M059J (cell line): Measurements from ENCODE around the genes PRDM12 and EXOSC2.

- RAMPAGE, long total RNA: no peak
These were observed 53.4 kb downstream of the USP20 start for GRCh38 chr9:129888333-129889466.

DNA sequence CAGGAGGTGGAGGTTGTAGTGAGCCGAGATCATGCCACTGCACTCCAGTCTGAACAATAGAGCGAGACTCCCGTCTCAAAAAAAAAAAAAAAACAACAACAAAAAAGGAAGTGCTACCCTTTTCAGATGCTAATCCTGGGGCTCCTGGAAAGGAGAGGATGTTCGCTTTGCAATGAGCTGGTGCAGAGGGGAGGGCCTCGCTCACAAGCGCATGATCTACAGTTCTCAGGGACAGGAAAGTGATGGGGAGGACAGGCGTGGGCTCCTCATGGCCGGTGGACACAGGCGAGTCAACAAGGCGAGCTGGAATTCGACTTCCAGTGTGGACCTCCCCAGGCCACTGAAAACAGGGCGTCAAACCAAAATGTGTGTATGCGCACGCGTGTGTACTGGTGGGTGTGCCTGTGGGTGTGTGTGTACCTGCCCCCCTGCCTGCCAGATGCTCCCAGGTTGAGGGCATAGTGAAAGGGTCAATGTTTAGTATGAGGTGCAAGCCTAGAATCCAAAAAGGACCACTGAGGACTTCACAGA is 54.3 kb downstream of the USP20 start:
- RAMPAGE, long total RNA: no peak

- RAMPAGE, long total RNA: no peak
These were observed 91.8 kb downstream of the FNBP1 start for GRCh38 chr9:129951080-129951626.

GRCh38 chr9:129981608-129982015 is 61.4 kb downstream of the FNBP1 start:
- RAMPAGE, long total RNA: no peak

- RAMPAGE, long total RNA: no peak
These were observed 18.5 kb downstream of the FNBP1 start for GRCh38 chr9:130024449-130024975.

DNA sequence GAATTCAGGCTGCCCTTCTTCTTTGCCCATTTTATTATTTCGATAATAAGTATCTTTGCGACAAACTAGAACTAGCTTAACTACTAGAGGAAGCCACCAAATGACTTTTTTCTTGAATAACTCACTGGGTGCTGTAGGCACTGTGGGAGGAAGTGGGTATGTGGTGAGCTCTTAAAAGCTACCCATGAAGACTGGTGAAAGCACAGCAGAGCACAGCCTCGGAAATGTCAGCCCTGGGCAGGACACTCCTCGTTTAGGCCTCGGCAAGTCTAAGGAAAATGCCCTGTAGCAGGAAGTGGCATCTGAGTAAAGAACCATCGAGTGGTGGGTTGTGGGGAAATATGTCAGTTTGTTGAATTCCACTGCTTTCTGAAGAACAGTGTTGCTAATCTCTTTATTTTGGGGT is 44.0 kb upstream of the NCS1 start:
- RAMPAGE, long total RNA: no peak

DNA sequence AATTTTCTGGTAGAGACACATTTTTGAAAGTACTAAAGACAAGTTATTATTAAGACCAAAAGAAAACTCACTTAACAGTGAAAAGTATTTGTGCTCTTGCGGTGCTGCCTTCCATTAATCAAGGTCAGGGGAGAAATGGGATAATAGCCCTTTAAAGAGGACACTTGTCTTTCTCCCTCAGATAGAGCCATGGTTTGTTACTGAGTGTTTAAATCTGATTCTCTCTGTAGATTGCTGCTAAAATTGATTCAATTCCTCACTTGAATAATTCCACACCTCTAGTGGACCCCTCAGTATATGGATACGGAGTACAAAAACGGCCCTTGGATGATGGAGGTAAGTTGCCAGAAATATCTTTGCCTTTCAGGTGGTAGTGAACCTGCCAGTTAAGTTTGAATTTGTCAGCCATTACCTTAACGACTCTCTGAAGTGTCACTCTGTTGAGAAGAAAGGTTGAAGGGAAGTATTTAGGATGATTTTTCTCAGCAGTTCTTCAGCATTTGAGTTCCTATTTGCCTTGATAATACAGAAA is 15.9 kb downstream of the FUBP3 start:
- RAMPAGE, long total RNA: no peak

- RAMPAGE, long total RNA: no peak
These were observed 38.3 kb downstream of the FUBP3 start for GRCh38 chr9:130617704-130618140.

DNA sequence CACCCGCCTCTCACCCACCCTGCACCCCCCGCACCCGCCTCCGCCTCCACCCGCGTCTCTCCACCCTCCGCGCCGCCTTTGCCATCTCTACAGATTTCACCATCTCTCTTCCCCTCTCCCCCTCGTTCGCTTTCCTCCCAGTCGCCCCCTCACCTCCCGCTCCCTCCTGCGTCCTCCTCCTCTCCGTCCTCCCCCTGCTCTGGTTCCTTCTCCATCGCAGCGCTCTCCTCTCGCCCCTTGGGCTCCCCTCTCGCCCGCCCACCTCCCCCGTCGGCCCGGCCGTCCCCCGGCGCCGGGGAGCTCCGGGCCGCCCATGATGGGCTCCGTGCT is at the start of gene PRDM12:
Gene PRDM12 (plus strand): TSS at position 254 of the 330 bp plus-strand sequence.
- RAMPAGE, long total RNA: no peak

DNA sequence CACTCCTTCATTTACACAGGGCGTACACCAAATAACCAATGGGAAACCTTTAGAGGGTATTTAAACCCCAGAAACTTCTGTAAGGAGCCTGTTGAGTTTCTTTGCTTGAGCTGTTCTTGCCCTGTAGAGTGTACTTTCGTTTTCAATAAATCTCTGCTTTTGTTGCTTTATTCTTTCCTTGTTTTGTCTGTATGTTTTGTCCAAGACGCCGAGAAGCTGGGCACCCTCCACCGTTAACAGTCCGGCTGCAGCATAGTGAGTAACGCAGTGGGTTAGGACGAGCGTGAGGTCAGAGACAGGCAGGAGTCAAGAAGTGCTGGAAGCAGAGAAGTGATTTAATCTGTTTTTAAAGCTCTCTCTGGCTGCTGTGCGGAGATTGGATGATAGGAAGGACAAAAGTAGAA is 3.4 kb upstream of the EXOSC2 start:
- RAMPAGE, long total RNA: no peak

GRCh38 chr9:130693205-130694200 is at the start of gene EXOSC2:
EXOSC2 (plus strand) TSS chr9:130693780.
- RAMPAGE, long total RNA: no peak

DNA sequence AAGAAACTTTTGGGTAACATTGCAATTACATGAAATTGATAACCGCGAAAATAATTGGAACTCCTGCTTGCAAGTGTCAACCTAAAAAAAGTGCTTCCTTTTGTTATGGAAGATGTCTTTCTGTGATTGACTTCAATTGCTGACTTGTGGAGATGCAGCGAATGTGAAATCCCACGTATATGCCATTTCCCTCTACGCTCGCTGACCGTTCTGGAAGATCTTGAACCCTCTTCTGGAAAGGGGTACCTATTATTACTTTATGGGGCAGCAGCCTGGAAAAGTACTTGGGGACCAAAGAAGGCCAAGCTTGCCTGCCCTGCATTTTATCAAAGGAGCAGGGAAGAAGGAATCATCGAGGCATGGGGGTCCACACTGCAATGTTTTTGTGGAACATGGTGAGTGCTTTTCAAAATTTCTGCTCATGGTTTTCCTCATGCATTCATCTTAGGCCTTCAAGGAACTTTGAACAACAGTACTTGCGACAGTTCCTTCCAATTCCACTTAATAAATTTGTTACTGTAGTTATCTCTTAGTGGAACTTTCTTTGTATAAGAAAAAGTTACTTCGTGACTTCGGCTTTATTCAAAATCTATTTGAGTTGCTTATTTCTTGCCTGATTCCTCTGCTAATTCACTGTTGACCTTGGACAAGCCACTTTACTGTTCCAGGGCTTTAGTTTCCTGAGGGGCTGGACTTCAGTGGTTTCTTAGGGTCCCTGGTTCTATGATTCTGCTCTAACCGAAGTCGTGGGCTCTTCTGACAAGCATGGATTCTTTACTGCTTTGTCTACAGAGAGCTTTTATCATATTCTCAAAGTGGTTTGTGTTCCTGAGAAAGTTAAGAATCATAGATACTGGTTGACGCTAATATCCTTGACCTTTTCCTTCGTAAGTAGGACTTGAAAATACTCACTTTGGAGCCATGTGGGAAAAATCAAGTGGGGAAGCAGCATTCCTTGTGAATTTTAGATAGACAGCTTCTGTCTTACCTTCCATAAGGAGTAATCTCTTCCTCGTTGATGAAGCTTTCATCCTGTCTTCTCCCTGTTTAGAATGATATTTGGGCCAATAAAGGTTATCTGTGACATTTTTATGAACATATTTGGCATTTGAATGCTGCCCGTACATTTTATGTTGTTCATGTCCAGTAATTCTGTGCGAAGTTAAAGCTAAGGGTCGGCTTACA is 20.9 kb downstream of the EXOSC2 start:
- RAMPAGE, long total RNA: no peak

DNA sequence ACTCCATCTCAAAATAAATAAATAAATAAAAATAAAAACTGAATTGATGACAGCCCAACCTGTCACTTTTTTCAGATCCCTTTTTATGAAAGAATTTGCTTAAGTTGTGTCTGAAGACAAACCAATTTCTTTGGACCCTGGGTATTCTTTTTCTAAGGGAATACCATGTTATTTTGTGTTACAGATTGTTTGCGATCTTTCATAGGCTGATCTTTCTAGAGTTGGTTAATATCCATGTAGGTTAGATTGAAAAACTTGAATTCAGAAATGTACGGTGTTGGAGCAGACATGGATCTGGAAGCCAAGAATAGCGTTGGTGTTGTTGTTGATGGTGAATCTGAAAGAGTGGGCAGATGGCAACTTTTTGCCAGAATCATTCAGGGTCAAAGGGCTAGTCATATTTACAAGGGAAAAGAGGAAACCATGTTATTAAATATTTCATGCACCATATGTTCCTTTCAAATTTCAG is 26.0 kb downstream of the EXOSC2 start:
- RAMPAGE, long total RNA: no peak

GRCh38 chr9:130732461-130732905 is 38.9 kb downstream of the EXOSC2 start:
- RAMPAGE, long total RNA: no peak

GRCh38 chr9:130745950-130746919 is 52.7 kb downstream of the EXOSC2 start:
- RAMPAGE, long total RNA: no peak

DNA sequence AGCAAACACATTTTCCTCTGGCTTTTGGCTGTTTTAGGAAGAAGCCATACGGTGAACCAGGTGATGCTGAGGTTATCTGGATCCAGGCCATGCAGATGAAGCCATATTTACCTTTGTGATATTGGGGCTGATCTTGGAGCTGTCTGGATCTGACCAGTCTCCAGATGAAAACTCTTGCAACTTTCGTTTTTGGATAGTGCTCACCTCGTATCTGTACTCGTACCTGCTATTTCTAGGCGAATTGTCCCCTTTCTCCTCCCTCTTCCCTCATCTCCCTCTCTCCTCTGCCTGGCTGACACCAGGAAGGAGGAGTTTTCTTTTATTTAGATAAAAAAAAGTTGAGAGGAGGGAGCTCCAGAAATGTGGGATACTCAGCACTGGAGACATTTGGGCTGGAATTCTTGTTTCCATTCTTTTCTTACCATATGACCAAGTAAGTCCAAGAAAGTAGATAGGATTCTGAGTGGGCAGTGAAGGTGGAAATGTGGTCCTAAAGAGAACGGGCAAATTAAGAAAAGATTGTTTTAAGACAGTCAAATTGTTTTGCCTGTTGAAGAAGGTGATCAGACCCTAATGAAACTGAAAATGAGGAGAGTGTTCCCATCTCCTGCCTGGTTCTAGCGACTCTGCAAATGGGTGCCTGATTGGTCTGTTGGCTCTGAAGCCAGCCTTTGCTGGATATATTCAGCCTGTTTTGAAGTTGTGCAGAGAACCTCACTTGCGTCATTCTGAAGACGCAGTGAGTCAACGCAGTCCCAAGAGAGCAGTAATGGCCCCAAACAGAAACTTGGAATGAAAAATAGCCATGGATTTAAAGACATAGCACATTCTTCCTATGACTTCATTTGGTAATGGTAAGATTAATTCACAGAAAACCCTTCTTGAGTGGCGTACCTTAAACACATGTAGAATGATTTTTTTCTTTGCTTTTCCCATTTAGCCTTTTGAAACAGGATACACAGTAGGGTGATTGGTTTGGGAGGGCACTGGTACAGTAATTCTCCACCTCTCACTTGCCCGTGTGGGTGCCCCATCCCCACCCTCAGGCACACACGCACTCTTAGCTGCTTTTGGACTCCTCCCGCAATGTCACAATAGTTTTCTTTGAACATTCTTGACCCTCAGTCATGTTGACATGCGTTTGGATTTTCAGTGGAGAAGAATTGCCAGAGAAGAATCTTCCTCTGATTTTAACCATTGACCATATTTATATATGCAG is 54.3 kb upstream of the ABL1 start:
- RAMPAGE, long total RNA: no peak

- RAMPAGE, long total RNA: no peak
These were observed 19.7 kb downstream of the ABL1 start for GRCh38 chr9:130854729-130855235.

- RAMPAGE, long total RNA: no peak
These were observed 9.8 kb downstream of the QRFP start for GRCh38 chr9:130886552-130887431.

GRCh38 chr9:131097794-131098236 is 1.5 kb downstream of the AIF1L start:
- RAMPAGE, long total RNA: no peak

DNA sequence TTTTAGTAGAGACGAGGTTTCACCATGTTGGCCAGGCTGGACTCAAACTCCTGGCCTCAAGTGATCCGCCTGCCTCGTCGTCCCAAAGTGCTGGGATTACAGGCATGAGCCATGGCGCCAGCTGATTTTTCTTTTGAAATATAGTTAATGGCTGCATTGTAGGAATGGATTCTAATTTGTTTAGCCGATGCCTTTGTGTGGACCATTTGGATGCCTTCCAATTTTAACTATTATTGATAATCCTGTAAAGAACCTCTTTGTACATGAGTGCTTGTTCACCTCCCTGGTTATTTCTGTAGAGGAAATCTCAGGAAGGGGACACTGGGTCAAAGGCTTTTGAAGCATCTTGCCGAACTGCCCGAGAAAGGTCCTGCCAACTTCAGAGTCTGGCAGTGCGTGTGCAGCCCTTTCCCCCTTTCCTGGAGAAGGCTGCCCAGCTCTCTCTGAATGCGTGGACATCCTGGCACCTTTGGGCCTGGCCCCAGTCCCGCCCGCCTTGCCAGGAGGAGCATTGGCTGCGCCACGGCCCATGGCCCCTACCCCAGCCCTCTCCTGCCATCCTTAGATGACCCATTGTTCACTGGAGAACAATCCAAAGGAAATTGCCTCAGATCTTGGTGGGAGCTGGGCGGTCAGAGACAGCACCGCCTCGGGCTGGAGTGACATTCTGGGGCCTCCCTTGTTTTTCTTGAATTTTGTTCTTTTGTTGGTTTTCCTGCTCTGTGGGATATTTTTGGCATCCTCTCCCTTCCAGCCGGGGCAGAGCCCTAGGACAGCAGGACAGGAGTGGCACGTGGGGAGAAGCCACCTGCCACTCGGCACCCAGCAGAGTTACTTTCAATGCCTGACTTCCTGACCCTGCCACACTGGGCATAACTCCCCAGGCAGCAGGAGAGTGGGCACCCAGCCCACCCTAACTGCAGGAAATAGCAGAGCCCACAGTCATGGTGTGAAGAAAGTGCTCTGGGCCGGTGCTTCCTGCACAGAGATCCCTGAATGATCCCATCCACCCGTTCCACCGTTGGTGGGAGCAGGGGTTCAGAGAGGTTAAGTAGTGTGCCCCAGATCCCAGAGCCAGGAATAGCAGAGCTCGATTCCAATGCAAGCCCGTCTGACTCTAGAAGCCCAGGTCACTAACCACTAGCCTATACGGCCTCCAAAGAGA is 8.6 kb upstream of the NUP214 start:
- RAMPAGE, long total RNA: no peak